Paraaortic lymph node (tissue), 1 donor: ENCODE measurements around the genes TGM7, TP53BP1, MAP1A, EIF3J and DUOXA1.

GRCh38 chr15:43293206-43293843 lies 8.7 kb downstream of the TGM7 start:
- PRO-cap, result no peak

GRCh38 chr15:43301959-43302535 lies at the start of gene TGM7:
Gene TGM7, minus strand, starts transcription at chr15:43302255.
- PRO-cap, result no peak

GRCh38 chr15:43366145-43366934 lies 4.5 kb downstream of the ZSCAN29 start:
- PRO-cap, result no peak

- PRO-cap, result no peak
These were observed 539 bp downstream of the ZSCAN29 start for GRCh38 chr15:43370154-43370854.

DNA sequence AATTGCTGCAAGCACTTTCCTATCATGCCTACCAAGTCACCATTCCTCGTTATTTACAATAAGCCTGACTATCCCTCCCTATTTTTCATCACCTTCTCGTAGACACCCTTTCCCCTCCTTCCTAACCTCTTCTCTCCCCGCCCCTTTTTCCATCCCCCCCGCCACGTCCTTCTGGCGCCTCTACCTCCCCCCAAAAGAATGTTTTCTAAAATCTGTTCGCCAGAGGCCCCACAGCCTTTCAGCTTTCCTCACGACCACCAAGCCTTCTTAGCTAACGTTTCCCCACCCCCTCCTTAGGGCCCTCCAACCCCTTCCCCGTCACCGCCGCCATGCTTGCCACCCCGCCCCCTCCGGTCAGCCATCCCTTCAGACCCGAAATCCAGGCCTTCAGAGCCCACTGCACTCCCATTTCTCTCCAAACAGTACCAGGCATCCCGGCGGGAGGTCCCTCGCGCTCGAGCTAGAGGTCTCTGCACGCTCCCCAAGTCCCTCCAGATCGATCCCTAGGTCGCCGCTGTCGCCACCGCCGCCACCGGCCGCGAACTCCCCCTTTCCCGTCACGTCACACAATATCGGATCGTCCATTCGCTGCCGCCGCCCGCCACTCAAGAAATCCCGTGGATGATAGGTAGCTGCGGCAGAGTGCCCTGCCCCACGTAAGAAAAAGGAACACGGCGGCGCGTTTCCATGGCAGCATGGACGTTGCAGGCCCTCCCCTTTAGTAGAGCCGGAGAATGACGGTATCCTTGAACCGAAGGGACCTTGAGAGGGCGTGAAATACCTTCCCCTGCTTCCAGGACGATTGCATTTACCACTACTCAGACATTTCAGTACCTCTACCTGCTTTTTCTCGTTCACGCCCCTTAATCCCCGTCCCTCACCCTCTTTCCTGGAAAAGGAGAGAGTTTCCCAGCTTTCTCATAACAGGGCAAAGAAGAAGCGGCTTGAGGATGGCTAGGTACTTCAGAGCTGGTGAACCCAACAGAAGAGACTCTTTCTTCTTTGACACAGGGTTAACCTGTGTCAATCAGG lies at the start of gene TP53BP1:
TP53BP1 (minus strand) TSS at position 546 of the 1,032 bp plus-strand sequence.
- PRO-cap, result bidirectional peak, plus-strand start at position 749 of the sequence, minus-strand start at position 546 of the sequence

GRCh38 chr15:43516668-43517726 lies at the start of gene MAP1A:
Gene MAP1A, plus strand, starts transcription at chr15:43517608.
- PRO-cap, result bidirectional peak, plus-strand start at chr15:43517640, minus-strand start at chr15:43517499

DNA sequence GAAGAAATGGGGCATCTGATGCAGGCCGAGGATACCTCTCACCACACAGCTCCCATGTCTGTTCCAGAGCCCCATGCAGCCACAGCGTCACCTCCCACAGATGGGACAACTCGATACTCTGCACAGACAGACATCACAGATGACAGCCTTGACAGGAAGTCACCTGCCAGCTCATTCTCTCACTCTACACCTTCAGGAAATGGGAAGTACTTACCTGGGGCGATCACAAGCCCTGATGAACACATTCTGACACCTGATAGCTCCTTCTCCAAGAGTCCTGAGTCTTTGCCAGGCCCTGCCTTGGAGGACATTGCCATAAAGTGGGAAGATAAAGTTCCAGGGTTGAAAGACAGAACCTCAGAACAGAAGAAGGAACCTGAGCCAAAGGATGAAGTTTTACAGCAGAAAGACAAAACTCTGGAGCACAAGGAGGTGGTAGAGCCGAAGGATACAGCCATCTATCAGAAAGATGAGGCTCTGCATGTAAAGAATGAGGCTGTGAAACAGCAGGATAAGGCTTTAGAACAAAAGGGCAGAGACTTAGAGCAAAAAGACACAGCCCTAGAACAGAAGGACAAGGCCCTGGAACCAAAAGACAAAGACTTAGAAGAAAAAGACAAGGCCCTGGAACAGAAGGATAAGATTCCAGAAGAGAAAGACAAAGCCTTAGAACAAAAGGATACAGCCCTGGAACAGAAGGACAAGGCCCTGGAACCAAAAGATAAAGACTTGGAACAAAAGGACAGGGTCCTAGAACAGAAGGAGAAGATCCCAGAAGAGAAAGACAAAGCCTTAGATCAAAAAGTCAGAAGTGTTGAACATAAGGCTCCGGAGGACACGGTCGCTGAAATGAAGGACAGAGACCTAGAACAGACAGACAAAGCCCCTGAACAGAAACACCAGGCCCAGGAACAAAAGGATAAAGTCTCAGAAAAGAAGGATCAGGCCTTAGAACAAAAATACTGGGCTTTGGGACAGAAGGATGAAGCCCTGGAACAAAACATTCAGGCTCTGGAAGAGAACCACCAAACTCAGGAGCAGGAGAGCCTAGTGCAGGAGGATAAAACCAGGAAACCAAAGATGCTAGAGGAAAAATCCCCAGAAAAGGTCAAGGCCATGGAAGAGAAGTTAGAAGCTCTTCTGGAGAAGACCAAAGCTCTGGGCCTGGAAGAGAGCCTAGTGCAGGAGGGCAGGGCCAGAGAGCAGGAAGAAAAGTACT lies 8.2 kb downstream of the MAP1A start:
- PRO-cap, result no peak

DNA sequence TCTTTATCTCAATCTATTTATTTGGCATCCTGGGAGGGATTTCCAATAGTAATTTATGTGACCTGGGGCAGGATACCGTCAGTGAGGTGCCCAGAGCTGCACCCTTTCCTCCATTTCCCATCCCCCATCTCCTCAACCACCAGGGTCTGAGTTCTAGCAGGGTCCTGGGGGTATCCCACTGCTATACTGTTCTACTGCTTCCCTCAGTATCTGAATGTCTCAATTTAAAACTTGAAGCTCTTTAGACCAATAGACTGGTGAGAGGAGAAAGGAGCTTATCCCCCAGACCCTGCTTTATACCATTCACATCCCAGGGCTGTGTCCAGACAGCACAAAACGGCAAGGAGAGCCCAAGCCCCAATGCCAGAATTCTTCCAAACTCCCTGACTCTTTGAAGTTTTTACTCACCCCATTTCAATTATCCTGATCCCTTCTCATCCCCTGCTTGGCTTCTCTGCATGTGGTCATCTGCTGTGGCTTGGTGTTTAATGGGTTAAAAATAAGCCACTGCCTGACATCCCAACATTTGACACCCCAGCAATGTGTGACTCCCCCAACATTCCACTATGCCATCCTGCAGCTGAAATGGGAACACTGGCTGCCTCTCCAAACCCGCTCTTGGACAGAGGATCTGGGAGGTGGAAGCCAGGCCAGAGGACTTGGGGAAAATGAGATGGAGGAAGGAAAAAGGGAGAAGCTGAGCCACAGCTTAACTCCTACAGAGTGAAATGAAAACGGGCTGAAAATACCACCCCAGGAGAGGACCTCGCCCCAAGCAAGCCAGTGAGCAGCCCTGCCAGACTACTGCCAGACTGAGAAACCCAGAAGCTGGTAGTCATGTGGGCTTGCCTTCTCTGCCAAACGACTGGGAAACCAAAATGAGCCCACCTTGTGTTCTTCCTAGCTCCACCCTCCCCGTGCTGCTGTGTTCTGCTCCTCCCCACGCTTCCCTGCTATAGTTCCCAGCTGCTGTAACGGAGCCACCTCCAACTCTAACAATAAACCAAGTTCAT lies 13.5 kb downstream of the MAP1A start:
- PRO-cap, result no peak

DNA sequence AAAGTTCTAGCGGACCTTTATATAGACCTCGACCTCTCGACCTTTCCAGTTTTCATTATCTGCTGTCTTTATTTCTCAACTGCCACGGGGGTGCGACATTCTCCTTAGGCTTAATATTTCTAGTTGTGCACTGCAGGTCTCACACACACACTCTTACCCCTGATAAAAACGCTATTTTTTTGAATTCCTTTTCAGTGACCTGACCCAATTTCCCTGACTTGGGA lies 5.6 kb upstream of the CKMT1A start:
- PRO-cap, result no peak

DNA sequence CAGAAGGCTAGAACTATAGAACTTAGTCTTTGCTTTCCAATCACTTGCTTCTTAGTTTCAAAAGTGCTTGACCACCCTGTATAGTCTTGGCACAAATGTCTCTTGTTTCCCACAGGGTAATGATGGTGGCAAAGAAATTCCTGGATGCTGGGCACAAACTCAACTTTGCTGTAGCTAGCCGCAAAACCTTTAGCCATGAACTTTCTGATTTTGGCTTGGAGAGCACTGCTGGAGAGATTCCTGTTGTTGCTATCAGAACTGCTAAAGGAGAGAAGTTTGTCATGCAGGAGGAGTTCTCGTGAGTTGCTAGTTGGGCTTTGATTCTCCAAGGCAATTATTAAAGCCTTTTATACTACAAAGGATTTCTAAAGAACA lies 10.2 kb downstream of the ELL3 start:
- PRO-cap, result no peak

DNA sequence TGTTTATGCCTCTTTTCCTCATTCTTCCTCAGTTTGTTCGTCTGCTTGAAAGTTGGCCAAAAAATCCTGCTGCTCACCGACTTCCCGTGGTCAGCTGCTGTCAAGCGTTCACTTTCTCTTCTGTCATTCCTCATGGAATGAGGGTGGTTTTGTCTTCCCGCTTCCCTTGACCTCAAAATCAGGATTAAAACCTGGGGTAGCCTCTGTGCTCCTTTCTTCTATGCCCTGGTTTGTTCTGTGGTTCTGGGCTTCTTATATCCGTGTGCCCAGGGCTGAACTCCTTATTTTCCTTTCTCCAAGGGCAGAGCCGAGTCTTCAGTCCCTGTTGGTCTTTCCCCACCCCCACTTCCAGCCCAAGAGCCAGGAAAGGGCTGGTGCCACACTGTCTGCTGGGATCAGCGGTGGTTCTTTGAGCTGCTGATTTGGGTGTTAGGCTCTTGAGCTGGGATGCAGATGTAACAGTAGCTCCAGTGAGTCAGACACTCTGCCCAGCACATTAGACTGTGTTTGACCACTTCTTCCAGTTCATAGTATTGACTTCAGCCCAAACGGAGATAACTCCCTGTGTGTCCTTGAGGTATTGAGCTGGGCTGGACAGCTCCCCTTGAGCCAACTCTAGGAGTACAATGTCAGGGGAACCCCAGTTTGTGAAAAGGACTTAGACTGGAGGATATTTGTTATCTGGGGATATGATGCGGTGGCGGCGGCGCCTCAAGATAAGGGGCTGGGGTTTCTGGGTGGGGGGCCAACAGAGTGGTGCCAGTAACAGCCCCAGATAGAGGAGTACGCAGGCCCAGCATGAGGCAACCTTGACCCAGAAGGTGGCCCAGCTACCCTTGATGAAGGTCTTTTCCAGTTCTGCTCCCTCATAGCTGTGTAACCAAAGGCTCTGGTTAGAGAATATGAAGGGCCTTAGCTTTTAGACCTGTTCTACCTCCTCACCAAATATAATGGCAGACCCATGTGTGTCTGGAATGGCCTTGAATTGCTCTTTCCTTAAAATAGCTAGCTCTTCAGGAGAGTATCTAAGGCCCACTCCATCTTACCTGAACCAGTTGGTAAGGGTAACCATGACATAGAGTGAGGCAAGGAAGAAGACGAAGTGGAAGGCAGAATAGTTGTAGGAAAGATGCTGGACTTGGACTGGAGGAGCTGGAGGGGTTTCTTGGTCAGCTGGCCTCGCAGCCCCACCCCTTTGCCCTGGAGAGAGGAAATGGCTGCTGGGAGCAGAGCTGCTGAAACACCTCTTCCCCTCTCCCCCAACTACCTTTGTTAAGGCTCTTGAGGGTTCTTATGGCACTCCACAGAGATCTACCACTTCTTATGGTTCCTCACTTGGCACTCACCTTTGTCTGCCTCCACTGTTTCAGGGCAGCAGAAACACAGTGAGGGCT lies 2.7 kb downstream of the SERF2 start:
- PRO-cap, result no peak

DNA sequence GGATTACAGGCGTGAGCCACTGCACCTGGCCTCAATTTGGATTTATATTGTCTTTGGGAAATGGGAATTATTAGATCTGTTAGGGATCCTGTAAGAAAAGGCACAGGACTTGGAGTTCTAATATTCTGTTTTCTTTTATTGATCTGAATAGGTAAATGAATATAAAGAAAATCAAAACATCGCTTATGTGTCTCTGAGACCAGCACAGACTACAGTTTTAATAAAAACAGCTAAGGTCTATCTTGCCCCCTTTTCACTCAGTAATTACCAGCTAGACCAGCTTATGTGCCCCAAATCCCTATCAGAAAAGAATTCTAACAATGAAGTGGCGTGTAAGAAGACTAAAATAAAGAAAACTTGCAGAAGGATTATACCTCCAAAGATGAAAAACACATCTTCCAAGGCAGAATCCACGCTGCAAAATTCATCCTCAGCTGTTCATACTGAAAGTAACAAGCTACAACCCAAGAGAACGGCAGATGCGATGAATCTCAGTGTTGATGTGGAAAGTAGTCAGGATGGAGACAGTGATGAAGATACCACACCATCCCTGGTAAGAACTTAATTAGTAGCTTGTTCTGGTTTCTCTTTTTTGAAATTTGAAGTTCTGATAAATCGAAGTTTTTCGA lies 1.1 kb downstream of the WDR76 start:
- PRO-cap, result no peak

DNA sequence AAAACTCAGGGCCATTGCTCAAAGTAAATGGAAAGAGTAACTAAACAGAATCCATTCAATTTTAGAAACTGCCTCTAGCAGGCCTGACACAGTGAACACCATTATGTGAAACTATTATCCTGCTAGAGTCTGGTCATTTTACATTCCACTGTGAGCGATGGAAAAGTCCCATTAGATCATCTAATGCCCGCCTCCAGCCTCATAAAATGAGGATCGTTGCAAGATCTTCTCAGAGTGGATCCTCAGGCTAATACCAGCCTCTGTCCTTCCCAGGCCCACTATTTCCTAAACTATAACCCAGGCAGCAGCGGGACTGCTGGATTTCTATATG lies 107.7 kb downstream of the WDR76 start:
- PRO-cap, result unidirectional peak, plus-strand start at position 232 of the sequence

DNA sequence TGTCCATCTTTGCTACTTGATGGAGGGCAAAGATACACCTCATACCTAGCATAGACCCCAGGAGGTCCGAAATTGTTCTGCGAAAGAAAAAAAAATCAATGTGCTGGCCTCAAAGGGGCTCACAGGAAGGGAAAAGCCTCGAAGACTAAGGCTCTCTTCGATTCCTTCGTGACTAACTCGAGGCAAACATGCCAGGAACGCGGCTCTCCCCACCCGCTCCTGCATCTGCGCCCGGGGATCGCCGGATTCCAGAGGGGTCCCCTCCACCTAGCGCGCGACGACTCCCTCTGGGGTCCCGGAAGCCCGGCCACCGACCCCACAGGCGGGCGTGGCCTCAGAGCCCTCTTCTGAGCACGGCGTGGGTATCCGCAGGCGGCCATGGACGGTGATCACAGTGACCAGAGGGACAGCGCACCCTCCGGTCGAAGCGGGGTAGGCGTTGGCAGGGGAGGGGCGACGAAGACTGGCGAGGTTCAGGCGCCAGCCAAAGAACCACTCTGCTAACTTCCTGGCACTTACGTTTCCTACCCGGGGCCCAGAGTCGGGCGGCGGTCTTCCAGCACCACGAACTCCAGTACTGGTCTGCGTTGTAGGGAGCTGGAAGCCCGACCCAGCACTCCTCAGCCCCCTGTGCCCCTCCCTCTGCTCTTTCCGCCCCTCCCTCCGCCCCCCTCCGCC lies 526 bp upstream of the EIF3J start:
- PRO-cap, result bidirectional peak, plus-strand start at position 394 of the sequence, minus-strand start at position 393 of the sequence; bidirectional peak, plus-strand start outside the sequence, minus-strand start at position 576 of the sequence

DNA sequence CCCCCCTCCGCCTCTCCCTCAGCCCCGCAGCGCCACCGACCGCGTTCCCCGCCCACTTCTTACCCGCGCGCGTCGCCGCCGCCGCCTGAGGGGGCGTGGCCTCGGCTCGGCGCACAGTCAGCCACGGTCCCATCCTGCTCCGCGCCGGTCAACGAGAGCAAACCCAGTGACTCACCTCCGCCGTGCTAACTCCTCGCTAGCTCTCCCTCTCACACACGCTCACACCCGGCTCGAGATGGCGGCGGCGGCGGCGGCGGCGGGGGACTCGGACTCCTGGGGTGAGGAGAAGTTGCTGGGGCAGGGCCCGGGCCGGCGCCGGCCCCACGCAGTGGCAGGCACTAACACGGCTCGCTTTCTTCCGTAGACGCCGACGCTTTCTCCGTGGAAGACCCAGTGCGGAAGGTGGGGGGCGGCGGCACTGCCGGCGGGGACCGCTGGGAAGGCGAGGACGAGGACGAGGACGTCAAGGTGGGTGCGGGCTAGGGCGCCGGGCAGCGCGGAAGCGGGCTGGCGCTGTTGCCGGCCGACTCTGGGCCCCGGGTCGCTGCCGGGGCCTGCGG lies at the start of gene EIF3J:
EIF3J (plus strand) TSS at position 188 of the 560 bp plus-strand sequence.
- PRO-cap, result bidirectional peak, plus-strand start at position 160 of the sequence, minus-strand start outside the sequence

DNA sequence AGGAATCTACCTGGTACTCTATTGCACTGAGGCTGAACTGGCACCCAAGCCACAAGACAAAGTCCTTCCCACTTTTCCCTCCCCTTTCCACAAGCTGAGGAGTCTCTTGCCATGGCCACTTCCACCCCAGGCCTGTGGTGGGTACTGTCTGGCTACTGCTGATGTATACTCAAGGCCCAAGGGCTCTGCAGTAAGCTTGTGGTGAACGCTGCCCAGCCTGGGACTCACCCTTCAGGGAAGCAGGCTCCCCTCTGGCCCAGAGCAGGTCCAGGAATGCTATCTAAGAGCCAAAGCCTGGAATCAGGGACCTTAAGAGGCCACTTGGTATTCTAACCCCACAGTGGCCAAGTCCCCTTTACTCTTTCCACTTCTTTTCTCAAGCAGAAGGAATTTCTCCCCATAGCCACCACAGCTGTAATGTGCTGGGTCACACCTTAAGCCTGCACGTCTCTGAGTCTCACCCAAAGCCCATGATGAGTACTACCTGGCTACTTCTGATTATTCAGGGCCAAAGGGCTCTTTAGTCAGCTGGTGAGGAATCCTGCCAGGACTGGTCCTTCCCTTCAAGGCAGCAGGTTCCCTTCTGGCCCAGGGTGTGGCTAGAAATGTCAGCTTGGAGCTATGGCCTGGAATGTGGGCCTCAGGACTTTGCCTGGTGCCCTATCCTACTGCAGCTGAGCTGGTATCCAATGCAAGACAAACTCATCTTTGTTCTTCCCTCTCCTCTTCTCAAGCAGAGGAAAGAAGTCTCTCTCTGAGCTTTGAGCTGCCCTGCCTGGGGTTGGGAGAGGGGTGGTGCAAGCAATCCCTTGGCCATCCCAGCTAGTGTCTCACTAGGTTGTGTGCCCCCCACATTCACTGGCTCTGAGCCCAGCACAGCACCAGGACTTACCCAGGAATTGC lies 4.0 kb downstream of the PATL2 start:
- PRO-cap, result no peak

DNA sequence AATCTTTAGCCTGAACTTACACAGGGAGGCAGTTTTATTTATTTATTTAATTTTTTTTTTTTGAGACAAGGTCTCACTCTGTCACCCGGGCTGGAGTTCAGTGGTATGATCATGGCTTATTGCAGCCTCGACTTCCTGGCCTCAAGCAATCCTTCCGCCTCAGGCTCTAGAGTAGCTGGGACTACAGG lies 8.5 kb downstream of the B2M start:
- PRO-cap, result no peak

DNA sequence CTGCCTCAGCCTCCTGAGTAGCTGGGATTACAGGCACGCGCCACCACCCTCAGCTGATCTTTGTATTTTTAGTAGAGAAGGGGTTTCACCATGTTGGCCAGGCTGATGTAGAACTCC lies 8.0 kb upstream of the TRIM69 start:
- PRO-cap, result no peak

DNA sequence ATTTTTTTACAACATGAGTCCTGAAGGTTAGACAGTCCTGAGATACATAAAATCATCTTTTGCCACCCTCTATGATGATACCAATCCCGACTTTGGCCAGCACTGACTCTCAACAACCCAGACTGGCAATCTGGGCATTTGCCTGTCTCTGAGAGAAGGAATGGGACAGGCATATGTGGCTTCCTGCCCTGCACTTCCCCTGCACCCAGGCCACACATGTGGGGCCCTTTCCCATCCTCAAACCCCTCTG lies 17.3 kb downstream of the DUOX2 start:
- PRO-cap, result no peak

- PRO-cap, result no peak
These were observed at the start of gene DUOXA1 for GRCh38 chr15:45129663-45130146. Gene DUOXA1, minus strand, starts transcription at chr15:45129879.